Bile duct (tissue), 1 donor: ENCODE measurements around the genes CHD6 and MYBL2.

GRCh38 chr20:40911551-40912234 is 116.9 kb upstream of the TOP1 start:
- PRO-cap, result no peak

DNA sequence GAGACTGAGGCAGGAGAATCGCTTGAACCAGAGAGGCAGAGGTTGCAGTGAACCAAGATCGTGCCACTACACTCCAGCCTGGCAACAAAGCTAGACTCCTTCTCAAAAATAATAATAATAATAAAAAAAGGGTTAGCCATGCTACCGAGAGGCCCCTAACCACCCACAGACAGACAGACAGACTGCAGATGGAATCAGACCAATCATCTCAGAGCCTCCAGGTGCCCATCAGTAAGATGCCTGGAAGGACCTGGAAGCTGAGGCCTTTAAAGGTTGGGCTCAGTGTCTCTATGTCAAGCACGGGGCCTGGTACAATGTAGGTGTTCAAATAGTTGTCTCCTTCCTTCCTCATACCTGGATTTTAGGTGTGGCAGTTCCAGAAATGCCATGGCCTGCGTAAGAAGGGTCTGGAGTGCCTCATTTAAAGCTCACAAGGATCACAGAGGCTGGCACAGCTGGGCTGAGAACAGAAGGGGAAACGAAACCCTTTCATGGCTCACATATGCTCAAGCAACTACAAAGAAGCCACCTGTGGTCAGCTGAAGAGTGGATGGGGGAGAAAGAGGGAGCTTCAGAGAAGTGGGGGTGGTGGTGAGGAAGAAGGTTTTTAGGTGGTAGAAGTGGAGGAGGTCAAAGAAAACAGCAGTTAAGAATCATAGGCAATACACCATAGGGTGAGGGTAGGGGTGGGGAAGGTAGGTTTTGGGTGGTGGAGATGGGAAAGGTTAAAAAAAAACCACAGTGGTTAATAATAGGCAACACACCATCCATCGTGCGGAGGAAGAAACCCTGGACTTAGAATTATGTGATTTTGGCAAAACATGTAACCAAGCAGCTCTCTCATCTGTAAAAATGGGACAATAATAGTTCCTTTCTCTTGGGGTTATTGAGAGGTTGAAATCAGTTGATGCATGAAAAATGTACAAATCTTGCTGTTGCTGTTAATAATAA is 17.1 kb upstream of the TOP1 start:
- PRO-cap, result no peak

GRCh38 chr20:41150485-41151290 is 13.3 kb downstream of the PLCG1 start:
- PRO-cap, result no peak

- PRO-cap, result no peak
Observed at GRCh38 chr20:41162919-41163527, 25.7 kb downstream of the PLCG1 start.

GRCh38 chr20:41174483-41175690 is 37.5 kb downstream of the PLCG1 start:
- PRO-cap, result no peak

- PRO-cap, result no peak
Observed at GRCh38 chr20:41183169-41184012, 46.0 kb downstream of the PLCG1 start.

- PRO-cap, result no peak
Observed at GRCh38 chr20:41202662-41203733, 65.7 kb downstream of the PLCG1 start.

GRCh38 chr20:41261944-41262403 is 55.6 kb downstream of the ZHX3 start:
- PRO-cap, result no peak

- PRO-cap, result no peak
Observed at GRCh38 chr20:41276280-41276913, 41.1 kb downstream of the ZHX3 start.

DNA sequence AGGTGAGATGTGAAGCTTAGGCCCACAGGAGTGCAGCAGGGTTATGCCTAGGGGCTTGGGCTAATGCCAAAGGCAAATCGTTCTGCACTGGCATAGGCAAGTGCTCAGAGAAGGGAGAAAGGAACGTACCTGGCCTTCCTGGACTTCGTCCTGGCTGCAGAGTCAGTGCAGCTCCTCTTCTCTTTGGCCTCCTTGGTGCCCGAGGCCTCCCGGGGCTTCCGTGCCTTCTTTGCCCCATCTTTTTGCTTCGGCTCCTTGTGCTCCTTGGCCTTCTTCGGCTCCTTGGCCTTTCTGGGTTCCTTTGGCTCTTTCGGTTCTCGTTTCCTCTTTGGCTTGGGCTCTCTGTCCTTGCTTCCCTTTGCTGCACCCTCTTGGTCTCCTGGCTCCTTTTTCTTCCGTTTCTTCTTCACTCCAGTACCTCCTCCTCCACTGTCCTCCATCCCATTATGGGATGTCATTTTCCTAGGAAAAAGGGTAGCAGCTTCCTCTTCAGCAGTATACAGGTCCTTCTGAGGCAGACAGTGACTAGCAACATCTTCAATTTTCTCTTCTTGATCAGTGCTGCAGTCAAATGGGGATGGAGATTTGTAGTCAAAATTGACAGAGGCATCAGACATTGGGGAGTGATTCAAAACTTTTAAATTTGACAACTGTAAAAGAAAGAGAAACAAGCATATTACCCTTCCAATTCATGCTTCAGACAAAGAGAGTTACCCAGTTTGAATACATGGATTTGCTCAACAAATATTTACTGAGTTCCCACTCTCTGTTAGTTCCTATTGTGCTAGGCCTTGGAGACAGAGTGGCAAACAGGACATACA is 85.0 kb downstream of the CHD6 start:
- PRO-cap, result no peak

DNA sequence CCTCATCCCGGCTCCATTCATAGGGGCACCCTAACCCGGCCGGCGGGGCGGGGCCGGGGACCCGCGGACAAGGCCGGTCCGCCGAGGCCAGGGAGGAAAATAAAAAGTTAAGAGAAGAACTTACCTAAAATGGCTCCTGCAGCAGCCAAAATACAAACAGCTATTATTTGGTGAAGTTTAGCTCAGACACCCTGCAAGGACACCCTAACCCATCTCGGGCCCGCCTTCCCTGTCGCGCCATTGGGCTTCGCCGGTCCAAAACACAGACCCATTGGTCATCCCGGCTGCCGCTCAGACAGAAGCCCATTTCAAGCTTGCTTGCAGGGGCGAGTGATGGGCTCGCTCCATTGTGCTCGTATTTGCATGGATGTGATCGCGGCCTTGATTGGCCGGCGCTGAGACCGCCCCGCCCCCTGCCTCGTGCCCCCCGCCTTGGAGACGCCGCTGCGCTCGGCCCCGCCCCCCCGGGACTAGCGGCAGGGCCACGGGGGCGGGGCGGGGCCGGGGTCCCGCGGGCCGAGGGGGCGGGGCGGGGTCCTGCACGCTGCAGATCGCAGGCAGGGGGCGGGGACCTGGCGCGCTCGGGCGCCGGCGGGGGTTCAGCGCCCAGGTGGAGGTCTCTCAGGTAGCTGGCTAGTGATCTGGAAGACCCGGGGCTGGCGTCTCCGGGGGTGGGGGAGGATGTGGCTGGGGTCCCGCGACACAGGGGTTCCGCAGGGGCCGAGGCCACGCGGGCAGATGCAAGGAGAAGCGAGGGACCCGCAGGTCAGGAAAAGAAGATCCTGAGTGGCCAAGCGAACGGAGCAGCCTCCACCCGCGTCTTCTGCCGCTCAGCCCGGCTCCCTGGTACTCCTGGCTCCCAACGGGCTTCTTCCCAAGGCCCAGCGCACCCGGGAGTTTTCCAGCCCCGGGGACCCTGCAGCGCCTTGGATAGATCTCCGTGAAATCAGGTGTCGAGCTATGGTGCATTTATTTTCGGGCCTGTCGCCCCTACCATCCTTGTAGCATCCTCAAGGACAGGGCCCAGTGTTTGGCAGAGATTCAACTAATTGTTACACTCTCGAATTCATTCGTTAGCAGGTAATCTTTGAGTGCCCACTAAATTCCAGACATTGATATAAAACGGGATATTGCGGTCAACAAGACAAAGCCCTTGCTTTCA is at the start of gene CHD6:
CHD6 (minus strand) TSS at position 162 of the 1,162 bp plus-strand sequence.
- PRO-cap, result bidirectional peak, plus-strand start at position 438 of the sequence, minus-strand start at position 222 of the sequence

- PRO-cap, result no peak
Observed at GRCh38 chr20:41670016-41670502, 51.9 kb upstream of the CHD6 start.

DNA sequence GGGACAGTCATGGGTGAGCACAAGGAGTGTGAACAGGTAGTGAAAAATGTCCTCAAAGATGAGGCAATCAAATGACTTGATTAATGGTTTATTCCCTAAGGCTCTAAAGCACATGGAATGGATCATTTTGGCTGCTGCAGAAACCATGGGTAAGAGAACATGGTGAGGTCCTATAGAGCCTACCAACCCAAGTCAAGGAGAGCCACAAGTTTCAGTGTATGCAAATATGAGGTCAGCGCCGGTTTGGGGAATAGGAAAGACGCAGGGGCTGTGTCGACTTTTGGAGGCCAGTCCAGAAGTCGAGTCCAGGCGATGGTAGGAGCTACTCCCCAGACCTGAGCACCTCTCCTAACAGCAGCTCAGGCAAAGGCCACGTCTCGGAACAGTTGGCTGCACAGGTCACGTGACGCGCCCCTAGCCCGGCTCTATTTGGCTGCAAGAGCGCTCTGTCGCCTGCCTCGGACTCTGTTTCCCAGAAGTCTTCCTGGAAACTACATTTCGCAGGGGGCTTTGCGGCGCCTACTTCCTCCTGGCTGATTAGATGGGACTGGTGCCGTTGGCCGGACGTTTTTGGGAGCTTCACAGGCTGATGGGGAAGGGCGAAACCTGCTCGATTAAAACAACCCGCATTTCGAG is 74.4 kb upstream of the CHD6 start:
- PRO-cap, result bidirectional peak, plus-strand start at position 540 of the sequence, minus-strand start at position 471 of the sequence

DNA sequence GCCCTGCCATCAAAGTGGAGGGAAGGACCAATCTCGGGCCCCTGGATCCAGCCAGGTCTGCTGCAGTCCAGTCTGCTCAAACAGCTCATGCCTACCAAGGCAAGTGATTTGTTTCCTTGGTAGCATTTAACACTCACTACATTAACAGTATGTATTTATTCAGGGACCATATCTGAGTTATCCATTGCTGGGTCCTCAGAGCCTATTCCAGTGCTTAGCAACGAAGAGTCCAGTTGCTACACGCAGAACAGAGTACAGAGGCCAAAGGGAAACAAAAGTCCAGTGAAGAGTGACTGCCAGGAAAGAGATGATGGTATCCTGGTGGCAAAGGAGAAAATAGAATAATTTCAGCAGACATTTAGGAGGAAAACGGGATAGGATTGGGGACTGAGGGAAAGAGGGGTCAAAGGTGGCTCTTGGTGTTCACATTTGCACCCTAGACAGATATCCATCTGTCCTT is 352.2 kb downstream of the PTPRT start:
- PRO-cap, result no peak

DNA sequence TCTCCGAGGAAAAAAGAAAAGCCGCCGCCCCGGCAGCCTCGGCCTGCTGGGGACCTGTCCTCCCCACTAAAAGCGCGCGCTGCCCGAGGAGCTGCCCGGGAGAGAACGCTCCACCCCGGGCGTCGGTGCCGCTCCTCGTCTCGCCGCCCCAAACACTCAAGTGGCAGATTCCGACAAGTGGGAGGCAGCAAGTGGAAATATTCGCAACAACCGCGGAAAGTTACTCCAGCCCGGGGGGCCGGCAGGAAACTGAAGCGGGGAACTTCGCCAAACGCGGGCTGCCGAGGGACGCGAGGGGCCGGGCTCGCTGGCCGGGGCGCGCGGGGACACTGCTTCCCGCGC is 578 bp downstream of the PTPRT start:
- PRO-cap, result no peak

- PRO-cap, result no peak
Observed at GRCh38 chr20:43458543-43459552, 1.2 kb downstream of the SRSF6 start.

GRCh38 chr20:43459553-43459980 is 1.9 kb downstream of the SRSF6 start:
- PRO-cap, result no peak

- PRO-cap, result no peak
Observed at GRCh38 chr20:43666747-43667352, at the start of gene MYBL2. TSS of gene MYBL2 (plus strand) at chr20:43667114.

DNA sequence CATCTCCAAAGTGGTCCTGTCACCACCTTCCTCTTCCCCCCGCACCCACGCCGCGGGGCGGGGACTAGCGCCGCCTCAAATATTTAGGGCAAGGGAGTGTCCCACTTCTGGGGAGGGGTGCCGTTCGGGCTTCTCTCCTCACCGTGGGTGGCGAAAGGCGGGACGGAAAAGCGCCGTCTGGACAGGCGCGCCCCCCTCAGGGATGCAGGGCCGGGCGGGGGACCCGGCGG is 319 bp upstream of the TOX2 start:
- PRO-cap, result no peak

DNA sequence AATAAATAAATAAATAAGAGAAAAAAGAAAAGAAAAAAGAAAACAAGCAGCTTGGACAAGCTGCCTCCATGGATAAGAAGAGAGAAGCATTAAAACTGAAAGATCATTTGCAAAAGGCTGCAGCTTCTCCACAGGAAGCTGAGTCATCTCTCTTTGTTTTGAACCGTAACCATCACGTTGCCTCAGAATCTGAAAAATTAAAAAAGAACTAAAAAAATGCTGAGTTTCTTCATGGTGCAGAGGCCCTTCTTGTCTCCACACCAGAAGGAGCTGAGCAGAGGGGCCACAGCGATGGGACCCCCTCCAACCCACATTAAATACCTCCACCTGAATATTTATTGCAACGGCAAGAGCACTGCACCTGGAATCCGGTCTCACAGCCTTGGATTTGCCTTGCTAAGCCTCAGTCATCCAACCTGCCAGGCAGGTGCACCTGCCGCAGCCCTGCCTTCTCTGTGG is 28.1 kb downstream of the TOX2 start:
- PRO-cap, result no peak